ENCODE data around the genes ZNF823 and GET3.

GRCh38 chr19:11104653-11105840 lies 15.8 kb downstream of the LDLR start:
- RRBS = no CpG with 5 or more reads among the region's 41 CpGs

DNA sequence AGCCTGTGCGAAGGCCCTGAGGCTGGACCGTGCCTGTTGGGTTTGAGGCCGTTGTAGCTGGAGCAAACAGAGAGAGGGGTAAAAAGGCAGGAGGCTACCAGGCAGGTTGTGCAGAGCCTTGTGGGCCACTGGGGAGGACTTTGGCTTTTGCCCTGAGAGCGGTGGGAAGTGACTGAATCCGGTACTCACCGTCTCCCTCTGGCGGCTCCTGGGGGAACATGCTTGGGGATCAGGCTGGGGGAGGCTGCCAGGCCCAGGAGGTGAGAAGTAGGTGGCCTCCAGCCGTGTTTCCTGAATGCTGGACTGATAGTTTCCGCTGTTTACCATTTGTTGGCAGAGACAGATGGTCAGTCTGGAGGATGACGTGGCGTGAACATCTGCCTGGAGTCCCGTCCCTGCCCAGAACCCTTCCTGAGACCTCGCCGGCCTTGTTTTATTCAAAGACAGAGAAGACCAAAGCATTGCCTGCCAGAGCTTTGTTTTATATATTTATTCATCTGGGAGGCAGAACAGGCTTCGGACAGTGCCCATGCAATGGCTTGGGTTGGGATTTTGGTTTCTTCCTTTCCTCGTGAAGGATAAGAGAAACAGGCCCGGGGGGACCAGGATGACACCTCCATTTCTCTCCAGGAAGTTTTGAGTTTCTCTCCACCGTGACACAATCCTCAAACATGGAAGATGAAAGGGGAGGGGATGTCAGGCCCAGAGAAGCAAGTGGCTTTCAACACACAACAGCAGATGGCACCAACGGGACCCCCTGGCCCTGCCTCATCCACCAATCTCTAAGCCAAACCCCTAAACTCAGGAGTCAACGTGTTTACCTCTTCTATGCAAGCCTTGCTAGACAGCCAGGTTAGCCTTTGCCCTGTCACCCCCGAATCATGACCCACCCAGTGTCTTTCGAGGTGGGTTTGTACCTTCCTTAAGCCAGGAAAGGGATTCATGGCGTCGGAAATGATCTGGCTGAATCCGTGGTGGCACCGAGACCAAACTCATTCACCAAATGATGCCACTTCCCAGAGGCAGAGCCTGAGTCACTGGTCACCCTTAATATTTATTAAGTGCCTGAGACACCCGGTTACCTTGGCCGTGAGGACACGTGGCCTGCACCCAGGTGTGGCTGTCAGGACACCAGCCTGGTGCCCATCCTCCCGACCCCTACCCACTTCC lies 24.3 kb downstream of the SPC24 start:
- RRBS = no CpG with 5 or more reads among the region's 30 CpGs

GRCh38 chr19:11133333-11133995 lies 22.1 kb downstream of the SPC24 start:
- RRBS = no CpG with 5 or more reads among the region's 16 CpGs

DNA sequence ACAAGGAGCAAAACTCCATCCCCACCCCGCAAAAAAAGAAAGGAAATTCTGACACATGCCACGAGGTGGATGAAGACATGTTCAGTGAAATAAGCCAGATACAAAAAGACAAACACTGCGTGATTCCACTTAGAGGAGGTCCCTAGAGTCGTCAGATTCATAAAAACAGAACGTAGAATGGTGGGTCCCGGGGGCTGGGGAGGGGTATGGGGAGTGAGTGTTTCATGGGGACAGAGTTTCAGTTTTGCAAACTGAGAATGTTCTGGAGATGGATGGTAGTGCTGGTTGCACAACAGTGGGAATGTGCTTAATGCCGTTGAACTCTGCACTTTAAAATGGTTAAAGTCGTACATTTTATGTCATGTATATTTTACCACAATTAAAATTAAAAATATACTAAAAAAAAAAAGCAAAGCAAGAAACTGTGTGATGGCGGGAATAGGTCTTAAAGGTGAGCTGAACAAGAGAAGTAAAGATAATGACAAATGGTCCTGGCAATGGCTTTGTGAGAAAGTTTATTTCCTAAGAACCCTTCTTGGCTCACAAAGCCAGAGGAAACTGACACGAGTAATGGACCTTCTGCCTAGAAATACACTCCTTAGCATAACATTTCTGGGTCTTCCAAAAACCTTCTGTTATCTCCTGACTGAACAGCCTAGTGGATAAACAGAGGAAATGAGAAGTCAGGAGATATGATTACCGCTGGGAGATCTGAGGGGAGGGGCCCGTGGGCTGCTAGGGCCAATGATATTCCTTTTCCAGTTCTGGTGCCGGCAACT lies 4.2 kb upstream of the SPC24 start:
- RRBS = no CpG with 5 or more reads among the region's 13 CpGs

GRCh38 chr19:11222588-11223712 lies 16.5 kb upstream of the ANGPTL8 start:
- RRBS = no CpG with 5 or more reads among the region's 20 CpGs

DNA sequence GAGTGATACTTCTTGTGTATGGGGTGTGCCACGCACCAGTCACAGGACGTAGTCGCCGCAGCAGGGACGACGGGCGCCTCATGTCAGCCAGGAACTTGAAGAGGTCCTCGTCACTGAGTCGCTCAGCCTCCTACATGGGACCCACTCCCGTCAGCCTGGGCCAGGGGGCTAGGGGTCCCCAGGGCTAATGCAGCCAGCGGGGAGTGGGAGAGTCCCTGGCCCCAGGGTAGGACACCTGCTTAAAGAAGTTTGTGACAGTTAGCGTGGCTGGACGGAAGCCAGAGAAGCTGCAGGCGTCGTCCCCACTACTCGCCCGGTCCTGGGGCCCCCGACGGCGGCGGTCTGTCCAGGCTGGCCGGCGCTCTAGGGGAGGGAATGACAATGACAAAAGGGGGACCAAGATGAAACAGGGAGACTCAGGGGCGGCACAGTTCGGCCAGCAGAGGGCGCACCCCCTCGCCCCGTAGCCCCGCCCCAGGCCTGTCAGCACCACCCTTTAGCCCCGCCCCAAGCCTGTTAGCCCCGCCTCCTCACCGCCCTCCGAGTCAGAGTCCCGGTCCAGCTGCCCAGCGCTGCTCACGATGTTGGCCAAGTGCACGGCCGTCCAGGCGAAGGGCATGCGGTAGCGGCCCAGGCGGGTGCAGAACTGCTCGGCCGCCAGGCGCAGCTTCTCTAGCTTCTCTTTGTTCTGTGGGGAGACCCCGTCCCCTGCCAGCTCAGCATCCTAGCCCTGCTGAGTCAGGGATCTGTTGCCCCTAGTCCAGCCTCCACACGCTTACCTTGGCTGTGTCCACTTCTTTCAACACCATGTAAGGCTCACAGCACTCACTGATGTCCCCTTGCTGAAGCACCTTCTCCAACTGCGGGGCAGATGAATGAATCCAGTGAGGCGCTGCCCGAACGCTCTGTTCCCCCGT lies 3.9 kb downstream of the ANGPTL8 start:
- RRBS = 1% methylated on average over 6 of the region's 52 CpGs

DNA sequence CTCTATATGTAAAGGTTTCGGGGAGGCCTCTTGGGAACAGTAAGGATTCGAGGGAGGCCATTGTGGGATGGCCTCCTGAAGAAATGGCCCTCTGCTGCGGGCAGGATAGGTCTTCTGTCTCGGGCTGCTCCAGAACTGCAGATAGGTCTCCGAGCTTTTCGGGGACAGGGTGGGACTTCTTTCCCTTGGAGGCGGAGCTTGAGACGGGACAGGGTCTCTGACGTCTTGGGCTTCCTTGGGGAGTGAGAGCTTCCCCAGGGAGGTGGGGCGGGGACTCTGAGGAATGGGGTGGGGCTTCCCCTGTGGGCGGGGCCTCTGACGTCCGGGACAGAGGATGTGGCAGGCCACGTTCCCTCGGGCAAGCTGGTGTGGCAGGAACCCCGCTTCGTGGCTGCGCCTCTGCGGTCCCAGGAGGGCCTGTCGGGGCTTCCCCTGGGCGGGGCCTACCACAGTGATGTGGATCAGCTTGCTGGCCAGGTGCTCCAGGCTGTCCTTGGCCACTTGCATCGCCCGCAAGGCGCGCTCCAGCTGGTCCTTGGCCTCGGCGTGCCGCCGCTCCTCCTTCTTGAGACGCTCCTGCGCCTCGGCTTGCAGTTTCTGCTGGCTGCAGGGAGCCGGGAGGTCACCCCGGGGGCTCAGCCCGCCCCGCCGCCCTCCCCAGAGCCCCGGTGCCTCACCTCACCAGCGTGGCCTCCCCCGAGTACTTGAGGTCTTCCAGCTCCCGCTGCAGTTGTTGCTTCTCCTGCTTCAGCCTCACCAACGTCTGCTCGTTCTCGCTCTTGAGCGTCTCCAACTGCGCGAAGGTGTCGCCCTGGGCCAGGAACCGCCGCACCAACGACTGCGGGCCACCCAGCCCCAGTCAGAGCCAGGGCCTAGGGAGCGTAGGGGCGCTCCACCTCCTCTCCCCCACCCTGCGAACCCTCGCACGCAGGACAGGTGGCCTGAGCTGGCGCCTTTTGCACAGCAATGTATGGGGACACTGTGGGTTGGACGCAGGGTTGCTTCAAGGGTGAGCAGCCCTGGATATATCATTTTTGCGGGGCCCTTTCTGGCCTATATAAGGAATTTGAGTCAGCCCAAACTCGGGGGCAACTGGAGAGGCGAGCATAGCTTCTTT lies 3.3 kb upstream of the RGL3 start:
- RRBS = 6% methylated on average over 5 of the region's 62 CpGs

GRCh38 chr19:11505875-11506417 lies 307 bp upstream of the ZNF653 start:
- RRBS = 94% methylated on average over 2 of the region's 31 CpGs

DNA sequence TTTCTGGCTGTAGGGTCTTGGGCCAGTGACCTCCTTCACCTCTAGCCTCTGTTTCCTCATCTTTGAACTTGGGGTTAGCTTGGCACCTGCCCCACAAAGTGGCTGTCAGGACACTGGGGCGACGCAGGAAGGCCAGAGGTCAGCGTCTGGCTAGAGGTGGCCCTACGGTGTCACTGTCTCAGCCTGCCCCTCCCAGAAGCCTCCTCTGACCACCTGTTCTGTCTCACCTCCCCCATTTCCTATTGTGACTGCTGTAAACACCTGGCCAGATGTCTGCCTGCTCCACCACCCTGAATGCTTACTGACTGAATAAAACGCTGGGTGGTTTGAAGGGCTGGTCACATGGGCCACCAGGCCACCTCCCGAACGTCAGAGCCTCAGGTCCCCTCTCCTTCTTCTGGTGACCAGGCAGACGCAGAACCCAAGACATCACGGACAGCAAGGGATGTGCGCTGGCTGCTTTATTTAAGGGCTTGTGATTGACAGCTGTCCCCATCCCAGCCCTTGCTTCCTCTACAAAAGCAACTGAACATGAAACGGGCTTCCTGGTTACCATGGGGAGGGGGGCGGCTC lies 6.3 kb downstream of the ELOF1 start:
- RRBS = no CpG with 5 or more reads among the region's 12 CpGs

GRCh38 chr19:11738733-11739430 lies at the start of gene ZNF823:
Gene ZNF823, minus strand, starts transcription at chr19:11738946.
- RRBS = 0% methylated on average over 3 of the region's 36 CpGs

- RRBS = no CpG with 5 or more reads among the region's 2 CpGs
These were observed 4.7 kb upstream of the ZNF439 start for GRCh38 chr19:11843824-11844203.

GRCh38 chr19:11848904-11849751 lies 602 bp downstream of the ZNF439 start:
- RRBS = 11% methylated on average over 9 of the region's 46 CpGs

DNA sequence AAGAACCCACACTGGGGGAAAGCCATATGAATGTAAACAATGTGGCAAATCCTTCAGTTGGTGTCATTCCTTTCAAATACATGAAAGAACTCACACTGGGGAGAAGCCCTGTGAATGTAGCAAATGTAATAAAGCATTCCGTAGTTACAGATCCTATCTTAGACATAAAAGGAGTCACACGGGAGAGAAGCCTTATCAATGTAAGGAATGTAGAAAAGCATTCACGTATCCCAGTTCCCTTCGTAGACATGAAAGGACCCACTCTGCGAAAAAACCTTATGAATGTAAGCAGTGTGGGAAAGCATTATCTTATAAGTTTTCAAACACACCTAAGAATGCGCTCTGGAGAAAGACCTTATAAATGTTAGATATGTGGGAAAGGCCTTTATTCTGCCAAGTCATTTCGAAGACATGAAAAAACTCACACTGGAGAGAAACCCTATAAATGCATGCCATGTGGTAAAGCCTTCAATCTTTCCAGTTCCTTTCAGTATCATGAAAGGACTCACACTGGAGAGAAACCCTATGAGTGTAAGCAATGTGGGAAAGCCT lies 14.0 kb downstream of the ZNF763 start:
- RRBS = no CpG with 5 or more reads among the region's 7 CpGs

GRCh38 chr19:11987307-11988004 lies 22.6 kb downstream of the ZNF763 start:
- RRBS = 3% methylated on average over 5 of the region's 38 CpGs

DNA sequence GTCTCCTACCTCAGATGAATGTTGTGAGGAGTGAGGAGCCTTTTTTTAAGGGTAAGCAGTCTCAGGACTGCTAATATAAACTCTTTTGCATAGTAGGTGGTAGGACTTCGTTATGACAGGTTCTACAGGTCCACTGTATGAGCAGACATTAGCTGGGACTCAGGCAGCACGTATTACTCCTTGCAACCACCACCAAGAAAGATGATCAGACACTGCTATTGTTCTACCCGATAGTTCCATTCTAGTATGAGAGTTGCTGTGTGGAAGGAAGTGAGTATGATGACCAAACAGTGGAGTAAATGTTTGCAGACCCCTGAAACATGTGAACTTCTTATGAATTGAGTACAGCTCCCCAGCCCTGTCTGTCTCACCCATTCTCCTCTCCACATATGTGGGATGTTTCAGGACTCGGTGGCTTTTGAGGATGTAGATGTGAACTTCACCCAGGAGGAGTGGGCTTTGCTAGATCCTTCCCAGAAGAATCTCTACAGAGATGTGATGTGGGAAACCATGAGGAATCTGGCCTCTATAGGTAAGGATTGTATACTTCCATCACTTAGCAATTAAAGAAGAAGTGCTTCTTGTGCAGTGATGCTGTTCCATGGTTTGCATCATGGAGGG lies 22.6 kb downstream of the ZNF136 start:
- RRBS = no CpG with 5 or more reads among the region's 4 CpGs

- RRBS = no CpG with 5 or more reads among the region's 2 CpGs
These were observed 5.4 kb downstream of the ZNF791 start for GRCh38 chr19:12616187-12616387.

DNA sequence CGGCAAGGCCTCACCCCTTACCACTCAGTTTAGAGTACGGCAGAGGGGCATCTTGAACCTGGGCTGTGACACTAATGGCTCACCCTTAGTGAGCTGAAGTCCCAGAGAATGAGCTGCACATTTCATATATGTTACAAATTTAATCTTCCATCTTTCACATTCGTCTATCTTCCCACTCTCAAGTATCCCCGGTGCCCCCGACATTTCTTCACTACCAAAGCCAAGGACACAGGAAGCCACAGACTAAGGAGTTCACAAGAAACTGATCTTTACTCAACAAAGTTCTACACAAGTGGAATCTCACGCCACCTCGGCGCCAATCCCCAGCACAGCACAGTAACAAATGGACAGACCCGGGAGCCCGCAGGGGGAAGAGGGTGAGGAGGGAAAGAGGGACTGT lies 2.5 kb upstream of the FBXW9 start:
- RRBS = no CpG with 5 or more reads among the region's 10 CpGs

DNA sequence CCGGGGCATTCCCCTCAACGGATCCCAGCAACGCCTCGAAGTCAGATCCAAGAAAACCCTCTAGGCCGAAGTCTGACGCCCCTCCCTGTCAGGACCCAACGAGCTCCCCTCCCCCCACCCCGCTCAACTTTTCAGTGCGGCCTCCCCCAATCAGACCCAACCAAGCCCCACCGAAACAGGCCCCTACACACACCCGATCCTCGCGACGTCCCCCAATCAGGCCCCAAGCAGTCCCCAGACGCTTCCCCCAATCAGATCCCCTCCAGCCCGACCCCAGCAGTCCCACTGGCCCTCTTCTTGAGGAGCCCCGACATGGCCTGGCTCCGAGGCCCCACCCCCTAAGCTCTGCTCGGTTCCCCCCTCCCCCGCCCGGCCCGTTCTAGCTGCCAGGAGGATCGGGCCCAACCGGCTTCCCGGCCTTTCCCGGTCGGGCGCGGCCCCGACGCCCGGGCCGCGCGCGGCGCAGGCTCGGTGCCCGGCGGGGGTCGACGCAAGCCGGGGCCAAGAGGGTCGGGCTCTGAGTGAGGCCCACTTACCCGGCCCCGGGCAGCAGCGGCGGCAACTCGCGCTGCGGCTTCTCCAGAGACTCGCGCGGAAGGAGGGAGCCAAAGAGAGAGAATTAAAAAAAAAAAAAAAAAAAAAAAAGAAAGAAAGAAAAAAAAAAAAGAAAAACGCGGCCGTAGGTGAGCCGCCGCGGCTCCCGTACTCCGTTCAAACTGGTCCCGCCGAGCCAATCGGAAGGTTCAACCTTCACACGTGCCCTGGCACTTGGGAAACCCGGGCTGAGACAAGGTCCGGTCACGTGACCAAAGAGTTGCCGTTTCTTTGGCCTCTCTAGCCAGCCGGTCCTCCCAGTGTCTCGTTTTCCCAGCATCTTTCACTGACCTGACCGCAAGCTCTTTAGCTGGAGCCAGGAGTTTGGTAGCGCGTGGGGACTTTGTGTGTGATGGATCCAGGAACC lies 1.5 kb downstream of the TNPO2 start:
- RRBS = 5% methylated on average over 7 of the region's 75 CpGs

GRCh38 chr19:12737414-12737687 lies at the start of gene GET3:
Gene GET3, plus strand, starts transcription at chr19:12737497.
- RRBS = no CpG with 5 or more reads among the region's 15 CpGs

DNA sequence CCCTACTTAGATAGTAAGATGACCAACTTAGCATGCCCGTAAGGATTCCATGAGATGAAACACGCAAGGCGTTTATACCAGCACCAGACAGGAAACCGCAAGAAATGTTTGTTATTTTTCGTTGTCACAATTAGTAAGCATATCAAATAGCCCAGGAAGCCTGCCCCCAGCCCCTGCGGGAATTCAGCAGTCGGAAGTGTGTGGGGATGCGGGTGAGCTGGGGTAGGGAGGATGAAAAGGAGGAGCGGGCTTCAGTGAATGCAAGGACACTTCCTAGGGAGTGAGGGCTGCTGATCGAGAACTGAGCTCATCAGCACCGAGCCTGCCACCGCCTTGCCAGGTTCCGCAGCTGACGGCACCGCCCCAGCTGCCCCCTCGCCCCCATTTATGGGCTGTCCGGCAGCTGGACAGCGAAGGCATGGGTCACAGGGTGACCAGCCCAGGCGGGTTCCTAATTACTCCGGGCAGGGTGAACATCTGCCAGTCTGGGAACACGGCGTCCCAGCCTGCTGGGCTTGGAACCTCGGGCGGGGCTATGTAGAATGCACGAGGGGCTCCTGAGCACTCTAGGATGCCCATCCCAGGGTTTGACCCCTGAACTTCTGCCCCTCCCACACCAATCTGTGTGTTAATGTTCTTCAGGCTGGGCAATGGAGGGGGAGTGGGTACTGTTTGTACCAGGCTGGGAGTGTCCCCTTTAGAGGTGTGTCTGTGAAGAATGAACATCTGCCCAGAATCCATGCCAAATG lies 1.5 kb upstream of the BEST2 start:
- RRBS = 66% methylated on average over 4 of the region's 25 CpGs